H7 (cell line): ENCODE measurements around a stretch of chr12.

DNA sequence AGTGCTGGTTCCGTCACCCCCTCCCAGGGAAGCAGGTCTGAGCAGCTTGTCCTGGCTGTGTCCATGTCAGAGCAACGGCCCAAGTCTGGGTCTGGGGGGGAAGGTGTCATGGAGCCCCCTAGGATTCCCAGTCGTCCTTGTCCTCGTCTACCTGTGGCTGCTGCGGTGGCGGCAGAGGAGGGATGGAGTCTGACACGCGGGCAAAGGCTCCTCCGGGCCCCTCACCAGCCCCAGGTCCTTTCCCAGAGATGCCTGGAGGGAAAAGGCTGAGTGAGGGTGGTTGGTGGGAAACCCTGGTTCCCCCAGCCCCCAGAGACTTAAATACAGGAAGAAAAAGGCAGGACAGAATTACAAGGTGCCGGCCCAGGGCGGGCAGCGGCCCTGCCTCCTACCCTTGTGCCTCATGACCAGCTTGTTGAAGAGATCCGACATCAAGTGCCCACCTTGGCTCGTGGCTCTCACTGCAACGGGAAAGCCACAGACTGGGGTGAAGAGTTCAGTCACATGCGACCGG, 51.8 kb upstream of the IQSEC3 start:
- RAMPAGE, long total RNA, result no peak

- RAMPAGE, long total RNA, result no peak
These were observed 45.7 kb upstream of the IQSEC3 start for GRCh38 chr12:20762-21455.

DNA sequence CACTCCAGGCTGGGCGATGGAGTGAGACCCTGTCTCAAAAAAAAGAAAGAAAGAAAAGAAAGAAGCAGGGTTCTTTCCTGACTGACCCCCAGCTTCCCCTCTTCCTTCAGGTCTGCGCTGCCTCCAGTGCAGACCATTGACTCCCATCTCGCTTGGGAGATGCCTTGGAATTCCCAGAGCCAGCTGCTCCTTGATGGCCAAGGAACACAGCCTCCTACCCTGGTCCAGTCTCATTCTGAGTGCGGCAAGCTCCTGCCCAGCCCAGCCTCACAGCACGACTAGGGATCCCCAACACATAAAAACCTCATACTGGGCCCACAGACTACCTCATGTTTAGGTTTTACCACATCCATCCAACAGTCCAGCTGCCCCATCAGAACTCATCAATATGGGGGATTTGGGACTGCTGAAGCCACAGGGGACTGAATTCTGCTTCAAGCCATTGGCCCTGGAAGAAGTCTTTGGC, 25.2 kb downstream of the IQSEC3 start:
- RAMPAGE, long total RNA, result no peak

GRCh38 chr12:127816-128496, 61.4 kb downstream of the IQSEC3 start:
- RAMPAGE, long total RNA, result no peak

- RAMPAGE, long total RNA, result no peak
These were observed 45.2 kb downstream of the SLC6A12 start for GRCh38 chr12:168680-169196.

GRCh38 chr12:373564-374318, 15.4 kb downstream of the KDM5A start:
- RAMPAGE, long total RNA, result no peak

DNA sequence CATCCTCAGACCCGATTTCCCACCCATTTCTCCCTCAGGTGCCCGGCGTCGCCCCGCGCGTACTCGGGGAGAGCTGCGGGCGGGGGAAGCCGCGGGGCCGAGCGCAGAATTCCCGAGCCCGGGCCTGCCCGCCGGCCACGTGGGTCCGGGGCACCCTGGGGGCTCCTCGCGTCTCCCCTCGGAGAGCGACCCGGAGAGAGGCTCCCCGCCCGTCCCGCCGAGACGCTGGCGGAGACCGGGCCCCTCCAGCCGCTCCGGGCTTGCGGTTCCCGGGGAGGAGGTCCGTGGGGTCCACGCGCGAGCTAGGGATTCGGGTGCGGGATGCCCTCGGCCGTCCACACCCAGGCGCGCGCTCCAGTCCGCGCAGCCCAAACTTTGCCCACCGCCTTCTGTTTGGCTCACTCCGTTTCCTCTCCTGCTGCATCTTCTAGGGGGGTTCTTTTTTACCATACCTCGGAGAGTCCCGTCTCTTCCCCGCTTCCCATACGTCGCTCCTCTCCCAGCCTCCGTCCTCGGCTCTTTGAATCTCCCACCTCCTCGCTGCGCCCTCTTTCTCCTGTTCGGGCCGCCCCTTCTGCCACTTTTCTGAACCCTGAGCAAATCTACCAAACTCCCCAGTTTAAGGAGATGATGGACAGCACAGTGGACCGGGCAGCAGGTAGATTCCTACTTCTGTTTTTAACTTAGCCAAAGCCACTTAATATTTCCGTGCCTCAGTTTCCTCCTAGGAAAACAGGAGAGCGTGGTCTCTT, 1.1 kb downstream of the B4GALNT3 start:
- RAMPAGE, long total RNA, result no peak

DNA sequence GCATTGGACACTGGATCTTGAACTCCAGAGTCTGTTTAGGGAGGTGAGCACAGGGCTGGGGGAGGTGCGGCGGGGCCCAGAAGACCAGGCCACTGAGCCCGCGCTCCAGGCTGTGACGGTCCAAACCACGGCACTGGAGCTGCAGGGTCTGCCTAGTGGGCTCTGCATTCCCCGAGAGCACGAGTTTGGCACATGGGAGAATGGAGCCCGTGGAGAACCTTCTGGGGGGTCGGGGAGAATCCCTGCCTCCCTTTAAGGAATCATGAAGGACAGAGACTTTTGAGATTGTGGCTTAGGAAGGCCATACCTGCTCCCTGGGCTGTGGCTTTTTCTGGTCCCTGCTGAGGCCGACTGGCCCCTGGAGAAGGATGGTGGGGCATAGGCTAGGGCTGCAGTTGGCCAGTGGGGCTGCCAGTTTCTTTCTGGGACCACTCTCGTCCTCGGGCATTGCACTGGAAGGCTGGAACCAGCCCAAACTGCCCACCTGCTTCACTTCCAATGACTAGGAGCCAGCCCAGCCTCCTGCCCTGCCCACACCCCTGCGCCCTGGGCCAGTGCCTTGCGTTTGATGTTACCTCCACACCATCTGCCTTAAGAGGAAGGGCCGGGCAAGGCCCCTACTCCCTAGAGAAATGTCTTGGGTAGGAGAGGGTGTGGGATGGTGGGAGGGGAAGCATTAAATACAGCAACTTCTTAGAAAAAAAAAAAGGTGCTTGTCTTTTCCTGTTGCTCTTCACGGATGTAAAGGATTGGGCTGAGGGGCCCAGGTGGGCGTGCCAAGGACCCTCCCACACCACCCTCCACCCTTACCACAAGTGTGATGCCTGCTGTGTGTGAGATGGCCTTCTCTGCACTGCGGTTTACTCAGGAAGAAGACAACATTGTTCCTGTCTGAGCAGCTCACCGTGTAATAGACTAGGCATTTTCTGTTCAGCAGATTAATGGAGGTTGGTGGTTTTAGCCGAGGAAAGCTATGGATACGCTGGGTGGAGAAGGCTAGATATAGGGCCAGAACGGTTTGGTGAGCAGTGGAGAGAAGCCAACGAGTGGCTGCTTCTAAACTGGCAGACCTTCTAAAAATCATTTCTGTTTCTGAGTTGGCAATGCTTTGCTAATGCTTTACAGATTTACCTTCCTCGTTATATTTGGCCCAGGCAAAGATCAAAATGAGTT, 100.1 kb downstream of the NINJ2 start:
- RAMPAGE, long total RNA, result no peak

- RAMPAGE, long total RNA, result no peak
These were observed 88.4 kb downstream of the NINJ2 start for GRCh38 chr12:574791-575314.

- RAMPAGE, long total RNA, result no peak
These were observed 77.7 kb downstream of the NINJ2 start for GRCh38 chr12:585445-585961.

DNA sequence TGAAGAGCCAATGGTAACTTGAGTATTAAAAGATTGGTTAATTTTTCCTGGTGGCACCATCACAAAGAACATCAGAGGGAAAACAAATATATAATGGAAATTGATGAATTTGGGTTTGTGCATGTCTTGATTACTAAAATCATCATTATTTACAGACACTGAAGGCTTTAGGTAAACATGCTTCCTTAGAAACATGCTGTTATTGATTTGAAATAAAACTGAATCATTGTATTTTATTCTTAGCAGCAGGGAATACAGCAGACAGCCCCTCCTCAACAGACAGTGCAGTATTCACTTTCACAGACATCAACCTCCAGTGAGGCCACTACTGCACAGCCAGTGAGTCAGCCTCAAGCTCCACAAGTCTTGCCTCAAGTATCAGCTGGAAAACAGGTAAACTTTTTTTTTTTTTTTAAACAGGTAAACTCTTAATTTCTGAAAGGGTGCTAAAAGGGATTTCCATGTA, 71.5 kb downstream of the RAD52 start:
- RAMPAGE, long total RNA, result no peak

- RAMPAGE, long total RNA, result no peak
These were observed 65.5 kb downstream of the RAD52 start for GRCh38 chr12:884062-884384.

DNA sequence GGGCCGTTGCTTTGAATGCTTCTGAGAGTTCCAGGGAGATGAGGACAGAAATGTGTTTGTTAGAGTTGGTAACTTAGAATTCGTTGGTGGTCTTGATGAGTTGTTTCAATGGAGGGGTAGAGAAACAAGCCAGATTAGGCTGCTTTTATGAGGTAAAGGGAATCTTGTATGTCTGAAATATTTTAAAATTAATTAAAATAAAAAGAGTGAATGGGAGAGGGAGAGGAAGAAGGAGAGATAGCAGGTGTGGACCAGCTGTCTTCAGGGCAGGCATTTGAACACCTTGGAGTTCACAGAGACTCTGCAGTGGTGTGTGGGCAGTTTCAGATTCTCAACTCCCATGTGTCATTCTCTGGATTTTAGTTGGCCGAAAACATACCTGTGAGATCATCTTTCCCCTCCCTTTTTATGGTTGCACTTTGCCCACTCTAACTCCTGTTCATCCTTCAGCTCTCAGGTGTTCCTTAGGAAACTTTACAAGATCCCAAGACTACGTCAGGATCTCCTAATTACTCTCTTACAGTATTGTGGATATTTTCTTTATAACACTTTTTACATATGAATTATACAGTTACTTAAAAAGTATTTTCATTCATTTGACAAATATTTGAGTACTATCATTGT, 108.1 kb downstream of the ERC1 start:
- RAMPAGE, long total RNA, result no peak

GRCh38 chr12:1180384-1180776, 189.4 kb downstream of the ERC1 start:
- RAMPAGE, long total RNA, result no peak

DNA sequence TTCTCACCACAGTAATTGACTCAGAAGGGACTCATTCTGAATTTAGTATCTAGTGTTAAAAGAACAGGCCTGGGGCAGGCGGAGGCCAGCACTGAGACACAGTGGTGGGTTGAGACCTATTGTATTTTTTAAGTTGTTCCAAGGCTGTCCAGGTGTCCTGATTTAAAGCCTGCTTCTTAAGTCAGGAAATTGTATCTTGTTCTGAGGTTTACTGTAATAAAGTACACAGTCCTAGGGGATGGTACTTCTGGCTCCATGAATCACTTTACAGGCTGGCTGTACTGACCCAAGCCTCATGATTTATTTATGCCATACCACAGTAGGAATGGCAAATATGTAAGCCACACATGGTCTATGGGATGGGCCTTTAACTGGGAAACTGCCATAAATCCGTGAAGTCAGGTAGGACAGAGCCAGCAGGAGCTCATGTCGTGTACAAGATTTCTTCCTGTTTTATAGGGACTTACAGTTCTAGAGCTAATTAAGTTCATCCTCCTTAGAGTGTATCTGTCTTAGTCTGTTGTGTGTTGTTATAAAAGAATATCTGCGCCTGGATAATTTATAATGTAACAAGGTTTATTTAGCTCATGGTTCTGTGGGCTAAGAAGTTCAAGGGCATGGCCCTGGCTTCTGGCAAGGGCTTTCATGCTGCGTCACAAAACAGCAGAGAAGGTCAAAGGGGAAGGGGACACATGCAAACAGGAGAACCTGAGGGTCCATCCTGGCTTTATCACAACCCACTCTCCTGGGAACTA, 244.0 kb downstream of the FBXL14 start:
- RAMPAGE, long total RNA, result no peak

GRCh38 chr12:1529586-1530634, 64.5 kb downstream of the FBXL14 start:
- RAMPAGE, long total RNA, result no peak

GRCh38 chr12:1530635-1531790, 63.4 kb downstream of the FBXL14 start:
- RAMPAGE, long total RNA, result no peak

- RAMPAGE, long total RNA, result no peak
These were observed 852 bp downstream of the FBXL14 start for GRCh38 chr12:1593625-1593832.

DNA sequence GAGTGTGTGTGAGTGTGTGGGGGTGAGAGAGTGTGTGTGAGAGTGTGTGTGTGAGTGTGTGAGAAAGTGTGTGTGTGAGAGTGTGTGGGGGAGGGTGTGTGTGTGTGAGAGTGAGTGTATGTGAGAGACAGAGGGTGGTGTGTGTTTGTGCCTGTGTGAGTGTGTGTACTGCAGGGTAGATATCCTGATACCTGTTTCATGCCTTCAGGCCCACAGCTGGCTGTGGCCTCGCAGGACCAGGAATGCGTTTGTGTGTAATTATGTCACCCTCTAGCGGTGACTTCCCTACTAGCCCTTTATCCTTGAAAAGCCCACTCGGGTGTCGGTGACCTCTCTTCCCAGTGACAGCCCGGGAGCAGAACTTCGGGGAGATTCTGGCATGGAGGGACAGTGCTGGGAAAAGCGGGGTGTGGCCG, 10.8 kb upstream of the FBXL14 start:
- RAMPAGE, long total RNA, result no peak

- RAMPAGE, long total RNA, result no peak
These were observed 24.1 kb upstream of the ADIPOR2 start for GRCh38 chr12:1666585-1667403.